Mesenteric fat pad (tissue), 1 donor: ENCODE measurements around a stretch of chr10.

DNA sequence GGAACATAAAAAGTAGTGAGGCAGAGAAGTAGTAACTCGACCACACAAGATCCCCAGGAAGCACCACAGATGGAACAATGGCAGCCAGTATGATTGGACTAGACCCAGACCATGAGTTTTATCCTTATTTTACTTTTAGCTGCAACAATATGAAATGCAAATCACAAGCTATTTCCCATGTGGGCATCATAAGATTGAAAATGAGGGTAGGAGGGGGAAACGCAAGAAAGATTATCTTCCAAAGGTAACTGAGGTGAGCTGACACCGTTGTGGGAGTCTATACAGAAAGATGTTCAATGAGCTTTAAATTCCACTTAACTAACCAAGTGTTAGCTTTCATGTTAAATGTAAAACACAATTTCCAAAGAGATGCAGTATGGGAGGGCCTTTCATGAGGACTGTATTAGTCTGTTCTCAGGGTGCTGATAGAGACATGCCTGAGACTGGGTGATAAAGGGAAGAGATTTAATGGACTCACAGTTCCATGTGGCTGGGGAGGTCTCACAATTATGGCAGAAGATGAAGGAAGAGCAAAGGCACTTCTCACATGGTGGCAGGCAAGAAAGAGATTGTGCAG, 191.5 kb downstream of the ARHGAP21 start:
- PRO-cap = no peak

GRCh38 chr10:24550790-24551114, 172.9 kb downstream of the ARHGAP21 start:
- PRO-cap = no peak

- PRO-cap = no peak
Measured at GRCh38 chr10:24600553-24601037, 123.1 kb downstream of the ARHGAP21 start.

GRCh38 chr10:24722429-24722496, 1.4 kb downstream of the ARHGAP21 start:
- PRO-cap = no peak

GRCh38 chr10:24873116-24873853, 79.1 kb downstream of the PRTFDC1 start:
- PRO-cap = no peak

GRCh38 chr10:25808439-25808849, 125.6 kb upstream of the MYO3A start:
- PRO-cap = no peak

- PRO-cap = no peak
Measured at GRCh38 chr10:26436846-26437166, 1.3 kb upstream of the APBB1IP start.

- PRO-cap = no peak
Measured at GRCh38 chr10:26443980-26444320, 5.8 kb downstream of the APBB1IP start.

GRCh38 chr10:26479722-26480238, 41.6 kb downstream of the APBB1IP start:
- PRO-cap = no peak

DNA sequence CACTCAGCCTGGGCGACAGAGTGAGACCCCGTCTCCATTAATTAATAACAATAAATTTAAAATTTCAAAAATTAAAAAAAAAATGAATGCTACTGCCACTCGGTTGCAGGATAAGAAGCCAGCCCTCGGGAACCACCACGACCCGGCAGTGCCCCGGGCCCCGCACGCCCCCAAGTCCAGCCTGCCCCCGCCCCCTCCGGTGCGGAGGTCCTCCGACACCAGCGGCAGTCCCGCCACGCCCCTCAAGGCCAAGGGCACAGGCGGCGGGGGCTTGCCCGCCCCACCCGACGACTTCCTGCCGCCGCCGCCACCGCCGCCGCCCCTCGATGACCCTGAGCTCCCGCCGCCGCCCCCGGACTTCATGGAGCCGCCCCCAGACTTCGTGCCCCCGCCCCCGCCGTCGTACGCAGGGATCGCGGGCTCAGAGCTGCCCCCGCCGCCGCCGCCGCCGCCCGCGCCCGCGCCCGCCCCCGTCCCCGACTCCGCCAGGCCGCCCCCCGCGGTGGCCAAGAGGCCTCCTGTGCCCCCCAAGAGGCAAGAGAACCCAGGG, 128.8 kb downstream of the APBB1IP start:
- PRO-cap = no peak

GRCh38 chr10:26637369-26638047, 60.0 kb upstream of the PDSS1 start:
- PRO-cap = no peak

DNA sequence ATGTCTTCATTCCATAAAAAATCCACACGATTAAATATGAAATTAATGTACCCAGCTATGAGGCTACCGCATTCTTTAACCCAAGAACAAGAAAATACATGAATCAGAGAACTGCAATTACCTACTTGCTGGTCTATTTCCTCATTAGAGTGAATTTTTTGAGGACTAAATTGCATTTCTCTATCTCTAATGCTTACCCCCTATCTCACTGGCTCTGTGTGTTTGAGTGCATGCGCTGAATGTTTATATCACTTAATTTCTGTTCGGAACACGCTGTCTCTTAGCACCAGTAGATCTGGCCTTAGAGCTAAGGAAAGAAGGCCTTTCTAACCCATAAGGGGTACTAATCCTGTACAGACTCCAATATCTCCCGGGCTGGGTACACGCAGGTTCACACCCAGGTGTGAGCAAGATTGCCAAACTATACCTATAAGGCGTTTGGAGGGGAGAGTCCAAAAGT, 874 bp upstream of the PDSS1 start:
- PRO-cap = no peak

- PRO-cap = no peak
Measured at GRCh38 chr10:26706917-26707624, 9.6 kb downstream of the PDSS1 start.

DNA sequence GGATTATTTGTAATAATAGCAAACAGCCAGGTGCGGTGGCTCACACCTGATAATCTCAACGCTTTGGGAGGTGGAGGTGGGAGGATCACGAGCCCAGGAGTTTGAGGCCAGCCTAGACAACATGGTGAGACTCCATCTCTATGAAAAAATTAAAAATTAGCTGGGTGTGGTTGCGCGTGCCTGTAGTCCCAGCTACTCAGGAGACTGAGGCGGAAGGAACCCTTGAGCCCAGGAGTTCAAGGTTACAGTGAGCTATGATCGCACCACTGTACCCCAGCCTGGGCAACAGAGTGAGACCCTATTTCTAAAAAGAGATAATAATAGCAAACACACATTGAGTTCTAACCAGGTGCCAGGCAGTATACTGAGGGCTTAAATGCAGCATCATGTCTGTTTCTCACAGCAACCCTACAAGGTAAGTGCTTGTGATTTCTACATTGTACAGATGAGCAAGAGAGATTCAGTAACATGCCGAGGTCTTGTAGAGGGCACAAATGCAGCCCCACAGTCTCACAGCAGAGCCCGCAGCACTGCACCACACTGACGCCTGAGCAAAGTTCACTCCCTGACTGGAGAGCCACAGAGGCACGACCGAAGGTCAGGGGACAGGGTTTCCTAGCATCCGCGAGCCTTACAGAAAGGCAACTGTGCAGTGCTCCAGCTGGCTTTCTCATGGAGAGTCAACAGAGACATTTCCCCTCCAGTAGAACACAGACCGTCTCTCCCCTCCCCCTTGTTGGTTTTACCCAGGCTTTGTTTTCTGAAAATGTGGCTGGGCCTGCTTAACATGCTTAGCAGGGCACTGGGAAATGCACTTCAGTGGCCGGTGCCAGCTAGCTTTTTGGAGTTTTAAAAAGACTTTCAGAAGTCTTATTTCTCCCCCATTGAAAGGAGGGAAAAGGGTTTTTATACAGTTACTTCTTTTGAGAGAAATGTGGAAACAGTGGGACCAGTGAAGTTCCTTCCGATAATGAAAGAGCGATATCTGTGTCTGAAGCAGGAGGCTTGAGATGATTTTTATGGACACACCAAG, 36.5 kb downstream of the PDSS1 start:
- PRO-cap = no peak

DNA sequence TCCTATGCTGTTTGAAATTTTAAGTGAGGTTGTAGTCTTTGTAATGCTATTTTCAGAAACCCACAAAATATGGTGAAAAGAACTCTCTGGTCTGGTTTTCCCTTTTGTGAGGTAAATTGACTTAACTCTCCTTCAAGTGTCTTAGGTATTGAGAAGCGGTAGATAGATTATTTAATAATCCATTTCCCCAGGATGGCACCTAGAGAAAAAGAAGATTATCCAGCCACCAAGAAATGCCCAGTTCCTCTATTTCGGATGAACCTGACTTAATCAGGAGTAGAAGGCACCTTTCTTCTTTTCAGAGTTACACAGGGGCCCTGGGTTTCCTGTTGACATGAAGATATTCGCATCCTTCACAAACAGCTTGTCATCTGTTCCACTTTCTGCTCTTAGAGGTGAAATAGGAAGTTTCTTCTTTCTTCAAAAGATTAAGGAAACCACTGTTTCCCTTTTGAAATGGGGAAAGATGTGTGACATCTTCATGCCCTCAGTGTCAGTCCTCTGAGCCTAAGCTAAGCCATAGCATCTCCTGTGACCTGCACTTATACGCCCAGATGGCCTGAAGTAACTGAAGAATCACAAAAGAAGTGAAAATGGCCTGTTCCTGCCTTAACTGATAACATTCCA, 39.2 kb upstream of the RAB18 start:
- PRO-cap = no peak

- PRO-cap = no peak
Measured at GRCh38 chr10:28555169-28555993, 22.5 kb downstream of the WAC start.

DNA sequence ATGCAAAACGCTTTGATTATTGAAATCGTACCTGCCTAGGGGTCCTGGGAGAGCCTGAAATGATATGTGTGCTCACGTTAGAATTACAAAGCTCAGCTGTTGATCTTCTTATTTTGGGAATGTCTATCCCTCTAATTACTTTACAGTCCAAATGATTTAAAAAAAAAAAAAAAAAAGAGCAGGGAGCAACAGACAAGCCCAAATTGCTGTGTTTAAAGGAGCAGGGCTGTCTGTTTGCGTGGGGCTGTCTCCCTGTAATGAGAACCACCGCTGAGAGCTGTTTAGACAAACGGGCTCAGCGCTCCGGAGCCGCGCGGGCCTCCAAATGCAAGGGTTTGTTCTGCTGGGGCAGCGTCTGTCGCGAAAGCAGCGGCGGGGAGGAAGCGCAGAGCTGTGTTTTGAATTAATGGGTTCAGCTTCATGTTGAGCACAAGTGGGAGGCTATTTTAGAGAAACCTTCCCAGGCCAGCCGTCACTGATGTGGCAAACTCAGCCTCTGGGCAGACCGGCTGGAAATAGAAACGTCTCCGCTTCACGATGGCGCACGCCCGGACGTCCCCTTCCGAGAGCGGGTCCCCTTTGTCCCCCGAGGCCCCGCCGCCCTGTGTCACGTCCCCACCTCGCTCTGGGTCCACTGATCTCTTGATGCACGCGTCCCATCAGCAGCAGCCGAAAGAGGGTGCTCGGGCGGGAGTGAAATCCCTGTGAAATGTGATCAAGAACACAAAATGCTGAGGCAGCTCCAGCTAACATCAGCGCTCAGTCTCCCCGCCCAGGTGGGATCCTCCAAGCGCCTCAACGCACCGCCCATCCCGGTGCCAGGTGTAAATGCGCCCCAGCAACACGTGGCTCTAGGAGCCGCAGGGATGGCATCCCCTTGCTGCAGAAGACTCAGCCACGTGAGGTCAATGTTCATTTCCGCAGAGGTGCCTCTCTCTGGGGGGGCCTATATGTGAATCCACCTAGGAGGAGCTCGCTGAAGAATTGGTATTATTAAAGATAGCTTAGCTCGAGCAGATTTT, 44.8 kb downstream of the BAMBI start:
- PRO-cap = no peak

- PRO-cap = no peak
Measured at GRCh38 chr10:28743370-28744043, 66.2 kb downstream of the BAMBI start.

DNA sequence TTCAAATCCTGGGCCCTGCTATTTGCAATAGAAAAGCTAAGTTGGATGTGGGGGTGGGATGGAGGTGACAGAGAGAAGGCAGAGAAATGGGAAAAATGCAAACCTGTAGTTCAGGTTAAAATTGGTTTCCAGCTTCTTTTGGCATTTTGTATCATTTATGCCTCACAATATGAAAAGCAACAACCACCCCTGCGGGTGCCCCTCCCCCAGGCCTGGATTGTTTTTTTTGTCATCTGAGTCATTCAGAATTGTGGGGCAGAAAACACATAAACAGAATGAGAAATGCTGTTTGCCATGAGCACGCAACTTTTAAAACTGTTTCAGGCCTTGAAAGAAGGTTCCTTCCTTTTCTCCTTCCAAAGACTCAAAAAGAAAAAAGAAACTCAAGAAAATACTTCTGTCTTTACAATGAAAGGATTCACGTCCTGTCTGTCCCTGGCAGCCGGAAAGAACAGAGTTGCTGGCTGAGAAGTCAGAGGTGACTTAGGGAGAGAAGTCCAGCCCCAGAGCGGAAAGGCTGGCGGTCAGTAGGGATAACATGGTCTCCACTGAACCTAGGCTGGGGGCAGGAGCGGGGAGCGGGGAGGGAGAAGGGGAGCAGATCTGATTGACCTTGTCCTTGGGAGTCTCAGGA, 133.1 kb downstream of the BAMBI start:
- PRO-cap = no peak

DNA sequence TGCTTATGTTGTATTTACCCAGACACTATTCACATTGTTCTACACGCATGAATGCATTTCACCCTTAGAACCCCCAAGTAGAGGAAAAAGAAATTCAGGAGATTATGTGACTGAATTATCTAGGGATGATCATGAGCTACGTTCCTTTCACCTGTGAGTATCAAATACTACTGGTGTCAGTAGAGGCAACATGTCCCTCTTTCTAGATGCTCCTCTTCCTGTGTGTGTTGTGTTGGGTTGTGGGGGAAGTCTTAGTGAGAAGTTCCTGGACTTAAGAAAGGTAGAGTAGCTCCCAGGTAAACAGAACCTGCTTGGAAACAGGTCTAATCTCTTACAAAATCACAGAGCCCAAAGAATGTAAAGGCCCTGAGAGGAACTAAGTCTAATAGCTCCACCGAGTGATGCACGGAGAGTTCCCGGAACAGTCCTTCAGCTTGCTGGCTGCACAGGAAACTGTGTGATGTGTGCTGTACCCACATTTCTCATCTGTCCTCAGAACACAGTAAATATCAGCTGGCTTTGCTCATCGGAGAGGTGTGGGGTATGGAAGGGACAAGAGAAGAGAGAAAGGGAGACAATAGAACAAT, 182.7 kb upstream of the LYZL1 start:
- PRO-cap = no peak